Metastatic Liver Carcinoma in the Lung (tissue), 2 donors: ENCODE results near the genes LRRC4, RBM28 and METTL2B.

GRCh38 chr7:127899081-127899805, 132.0 kb downstream of the LRRC4 start:
- PRO-cap, 2 experiments, result no peak in any of the 2 experiments

DNA sequence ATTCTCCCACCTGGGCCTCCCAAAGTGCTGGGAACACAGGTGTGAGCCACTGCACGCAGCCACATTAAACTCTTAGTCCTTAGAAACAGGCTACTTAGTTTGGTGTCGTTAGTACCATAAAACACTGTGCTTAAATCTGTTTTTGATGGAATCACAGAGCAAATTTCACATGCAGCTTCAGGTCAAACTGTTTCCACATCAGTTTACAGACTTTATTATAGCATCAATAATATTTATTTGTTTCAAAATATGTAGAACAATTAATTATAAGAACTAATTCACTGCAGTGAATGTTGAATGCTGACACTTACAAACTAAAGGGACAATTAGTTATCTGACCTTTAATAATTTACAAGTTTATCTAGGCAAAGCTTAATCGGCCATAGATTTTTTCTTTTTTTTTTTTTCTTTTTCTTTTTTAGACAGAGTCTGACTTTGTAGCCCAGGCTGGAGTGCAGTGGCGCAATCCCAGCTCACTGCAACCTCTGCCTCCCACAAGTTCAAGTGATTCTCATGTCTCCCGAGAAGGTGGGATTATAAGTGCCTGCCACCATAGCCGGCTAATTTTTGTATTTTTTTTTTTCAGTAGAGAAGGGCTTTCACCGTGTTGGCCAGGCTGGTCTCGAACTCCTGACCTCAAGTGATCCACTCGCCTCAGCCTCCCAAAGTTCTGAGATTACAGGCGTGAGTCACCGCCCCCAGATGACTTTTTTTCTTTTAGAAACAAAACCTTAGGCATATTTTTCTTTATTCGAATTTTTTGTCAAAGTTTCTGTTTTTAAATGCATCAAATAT, 113.4 kb downstream of the LRRC4 start:
- PRO-cap, 2 experiments, result no peak in any of the 2 experiments

DNA sequence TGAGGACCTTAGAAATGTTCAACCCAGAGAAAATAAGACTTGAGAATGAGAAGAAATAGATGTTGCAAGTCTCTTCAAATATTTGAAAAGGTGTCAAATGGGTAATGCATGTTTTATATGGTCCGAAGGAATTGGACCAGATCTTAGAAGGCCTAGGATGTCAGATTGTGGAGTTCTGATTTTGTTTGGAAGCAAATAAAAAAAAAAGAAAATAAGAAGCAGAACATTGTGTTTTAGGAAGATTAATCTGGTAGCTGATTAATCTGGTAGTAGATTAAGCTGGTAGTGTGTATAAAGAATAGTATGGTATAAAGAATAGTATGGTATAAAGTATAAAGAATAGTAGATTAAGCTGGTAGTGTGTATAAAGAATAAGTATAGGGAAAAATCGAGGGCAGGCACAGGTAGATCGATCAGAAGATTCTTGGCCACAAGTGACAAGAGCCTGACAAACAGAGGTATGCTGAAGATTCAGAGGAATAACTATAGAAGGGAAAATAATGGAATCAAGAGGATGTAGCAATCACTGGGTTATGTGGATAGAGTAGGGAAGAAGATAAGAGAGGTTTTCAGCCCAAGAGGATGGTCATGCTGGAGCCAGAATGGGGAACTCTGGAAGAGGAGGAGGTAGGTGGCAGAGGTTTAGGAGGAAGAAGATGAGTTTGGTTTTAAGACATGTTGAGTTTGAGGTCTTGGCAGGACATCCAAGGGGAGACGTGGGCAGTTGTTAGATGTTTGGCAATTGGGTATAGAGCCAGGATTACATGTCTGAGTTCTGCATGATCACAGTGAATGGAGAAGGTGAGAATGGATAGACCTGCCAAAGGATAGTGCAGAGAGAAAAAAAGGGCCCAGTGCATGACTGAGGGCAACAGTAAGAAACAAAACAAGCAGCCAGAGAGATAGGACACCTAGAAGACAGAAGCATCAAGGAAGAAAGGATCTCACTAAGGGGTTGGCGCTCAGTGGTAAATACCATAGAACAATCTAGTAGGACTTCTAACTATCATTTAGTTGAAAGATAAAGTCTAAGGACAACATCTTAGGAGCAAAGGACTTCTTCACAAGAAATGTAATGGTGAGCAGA, 53.6 kb downstream of the LRRC4 start:
- PRO-cap, 2 experiments, result no peak in any of the 2 experiments

GRCh38 chr7:128003602-128004206, 27.5 kb downstream of the LRRC4 start:
- PRO-cap, 2 experiments, result no peak in any of the 2 experiments

DNA sequence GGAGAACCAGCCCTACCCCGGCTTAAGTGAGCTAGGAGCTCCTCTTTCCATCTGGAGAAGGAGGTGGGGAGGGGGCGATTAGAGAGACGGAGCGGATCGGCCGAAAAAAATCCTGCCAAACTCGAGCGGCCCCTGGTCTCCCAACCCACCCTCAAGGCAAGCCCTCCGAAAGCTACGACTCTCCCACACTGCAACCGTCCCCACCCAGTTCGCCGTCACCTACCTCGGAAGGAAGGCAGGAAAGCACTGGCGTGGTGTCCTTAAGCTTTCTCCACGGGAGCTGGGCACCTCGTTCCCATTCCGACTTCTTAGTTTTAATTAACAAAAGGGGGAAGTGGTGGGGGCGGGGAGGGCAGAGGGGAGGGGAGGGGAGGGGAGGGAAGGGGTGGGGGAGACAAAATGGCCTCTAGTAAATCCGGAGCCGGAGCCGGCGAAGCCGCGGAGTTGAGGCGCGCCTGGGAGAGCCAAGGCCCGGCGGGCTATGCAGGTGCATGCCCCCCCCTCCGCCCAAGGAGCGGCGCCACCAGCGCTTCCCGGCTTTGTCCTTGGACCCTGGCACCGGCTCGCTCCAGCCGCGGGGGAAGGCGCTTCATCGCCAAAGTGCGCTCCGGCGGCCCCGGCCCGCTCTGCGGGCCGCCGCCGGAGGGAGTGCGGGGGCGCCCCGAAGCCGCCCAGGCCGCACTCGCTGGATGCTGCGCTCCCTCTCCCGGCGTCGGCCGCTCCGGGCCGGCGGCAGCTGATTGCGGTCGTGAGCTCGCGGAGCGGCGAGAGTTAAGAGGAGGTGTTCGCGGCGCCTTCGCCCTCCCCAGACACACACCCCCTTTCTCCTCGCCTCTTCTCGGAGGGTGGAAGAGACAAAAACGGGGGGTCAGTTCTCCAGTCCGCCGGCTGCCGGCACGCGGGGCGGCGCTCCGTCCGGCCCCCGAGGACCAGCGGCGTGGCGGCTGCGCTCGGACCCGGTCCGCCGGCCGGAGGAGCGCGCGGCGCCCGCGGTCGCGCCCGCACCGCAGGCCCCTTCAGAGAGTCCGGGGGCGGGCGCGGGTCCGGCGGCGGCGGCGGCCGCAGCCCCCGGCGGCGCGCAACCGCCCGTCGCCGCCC, at the start of gene LRRC4:
LRRC4 (minus strand) TSS at position 748 of the 1,098 bp plus-strand sequence.
- PRO-cap, 2 experiments, result peak in 2 of 2 experiments; most common plus-strand start position 889 of the sequence (in 2); most common minus-strand start position 728 of the sequence (in 1)

- PRO-cap, 2 experiments, result peak in 1 of 2 experiments; most common minus-strand start chr7:128088345 (in 1)
Measured at GRCh38 chr7:128088258-128088531, 57.0 kb upstream of the LRRC4 start.

DNA sequence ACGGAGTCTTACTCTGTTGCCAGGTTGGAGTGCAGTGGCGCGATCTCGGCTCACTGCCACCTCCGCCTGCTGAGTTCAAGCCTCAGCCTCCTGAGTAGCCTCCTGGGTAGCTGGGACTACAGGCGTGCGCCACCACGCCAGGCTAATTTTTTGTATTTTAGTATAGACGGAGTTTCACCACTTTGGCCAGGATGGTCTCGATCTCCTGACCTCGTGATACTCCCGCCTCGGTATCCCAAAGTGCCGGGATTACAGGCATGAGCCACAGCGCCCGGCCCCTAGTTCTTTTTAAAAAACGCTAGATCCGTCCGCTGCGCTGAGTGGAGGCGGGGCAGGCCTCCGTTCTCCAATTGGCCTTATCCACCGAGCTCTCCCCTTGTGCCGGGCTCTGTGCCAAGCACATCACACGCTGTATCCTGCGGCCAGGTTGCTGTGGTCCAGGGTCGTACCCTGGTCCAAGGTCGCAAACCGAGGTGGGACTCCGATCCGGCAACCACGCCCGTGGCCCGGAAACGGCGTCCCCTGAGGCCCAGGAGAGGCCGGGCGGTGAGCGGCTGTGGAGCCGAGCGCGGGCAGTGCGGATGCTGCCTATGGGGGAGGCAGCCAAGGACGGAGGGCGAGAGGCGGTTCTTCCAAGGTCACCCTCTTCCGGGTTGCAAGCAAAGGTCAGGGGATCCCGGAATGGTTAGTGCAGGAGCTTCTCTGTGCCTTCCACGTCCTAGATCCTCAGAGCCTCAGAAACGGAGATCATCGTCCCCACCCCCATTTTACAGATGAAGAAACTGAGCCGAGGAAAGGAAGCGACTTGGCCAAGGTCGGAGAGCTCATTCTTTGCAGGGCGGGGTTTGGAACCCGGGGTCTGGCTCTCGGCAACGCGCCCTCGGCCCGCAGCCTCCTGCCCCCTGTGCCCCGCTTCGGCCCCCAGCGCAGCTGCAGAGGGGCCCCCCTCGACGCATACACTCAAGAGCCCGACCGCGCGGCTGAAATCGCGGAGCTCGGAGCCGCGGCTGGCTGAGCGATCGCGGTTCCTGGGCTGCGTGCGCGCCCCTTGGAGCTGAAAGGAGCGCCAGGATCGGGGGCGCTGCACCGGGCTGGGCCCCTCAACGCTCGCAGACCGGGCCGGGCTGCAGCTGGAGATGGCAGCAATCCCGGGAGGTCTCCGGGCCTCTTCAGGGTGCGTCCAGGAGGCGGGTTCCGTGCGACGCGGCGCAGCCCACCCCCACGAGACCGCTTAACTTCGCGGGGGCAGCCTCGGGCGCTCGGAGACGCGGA, 72.4 kb upstream of the LRRC4 start:
- PRO-cap, 2 experiments, result no peak in any of the 2 experiments

GRCh38 chr7:128135581-128136774, 104.7 kb upstream of the LRRC4 start:
- PRO-cap, 2 experiments, result no peak in any of the 2 experiments

GRCh38 chr7:128201220-128201692, 39.8 kb upstream of the LEP start:
- PRO-cap, 2 experiments, result no peak in any of the 2 experiments

DNA sequence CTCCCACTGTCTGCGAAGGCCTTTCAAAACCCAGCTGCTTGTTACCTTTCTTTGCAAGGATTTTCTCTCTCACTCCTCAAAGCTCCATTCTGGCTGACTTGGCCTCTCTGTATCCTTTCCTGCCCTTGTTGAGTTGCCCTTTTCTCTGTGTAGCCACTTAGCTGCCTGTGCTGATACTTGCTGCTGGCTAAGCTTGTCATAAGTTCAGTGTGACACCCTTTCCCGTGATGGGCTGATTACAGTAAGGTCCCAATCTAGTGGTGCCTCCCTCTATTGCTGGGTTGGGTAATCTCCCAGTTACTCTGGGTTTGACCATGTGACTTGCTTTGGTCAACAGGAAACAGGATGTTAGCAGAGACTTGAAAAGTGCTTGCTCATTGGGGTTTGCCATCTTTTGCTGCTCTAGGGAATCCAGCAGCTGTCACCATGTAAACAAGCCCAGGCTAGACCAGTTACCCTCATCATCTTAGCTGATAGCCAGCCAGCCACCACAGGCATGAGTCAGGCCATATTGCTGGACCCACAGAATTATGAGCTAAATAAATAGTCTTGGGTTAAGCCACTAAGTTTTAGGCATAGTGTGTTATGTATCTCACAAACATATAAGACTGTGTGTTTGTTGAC, 4.2 kb upstream of the LEP start:
- PRO-cap, 2 experiments, result no peak in any of the 2 experiments

- PRO-cap, 2 experiments, result peak in 1 of 2 experiments; most common minus-strand start chr7:128266905 (in 1)
Measured at GRCh38 chr7:128266849-128267809, 26.1 kb downstream of the LEP start.

- PRO-cap, 2 experiments, result peak in 2 of 2 experiments; most common plus-strand start chr7:128344007 (in 1); most common minus-strand start chr7:128343897 (in 2)
Measured at GRCh38 chr7:128343056-128344086, at the start of gene RBM28. Gene RBM28 (minus strand): TSS chr7:128343908.

DNA sequence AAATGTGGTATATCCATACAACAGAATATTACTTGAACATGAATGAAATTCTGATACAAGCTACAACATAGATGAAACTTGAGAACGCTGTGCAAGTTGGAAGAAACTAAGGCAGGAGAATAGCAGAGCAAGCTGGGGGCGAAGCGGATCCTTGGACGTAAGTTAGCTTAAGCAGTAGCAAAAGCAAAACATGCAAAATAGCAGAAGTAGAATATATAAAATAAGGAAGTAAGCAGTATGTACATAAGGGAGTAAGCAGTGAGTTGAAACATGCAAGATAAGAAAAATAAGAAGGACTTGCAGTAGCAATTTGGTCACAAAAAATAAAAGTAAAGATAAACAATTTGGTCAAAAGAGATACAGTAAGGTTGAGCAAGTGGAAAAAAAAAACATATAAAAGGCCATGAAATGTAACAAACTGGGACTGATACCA, 18.0 kb upstream of the HILPDA start:
- PRO-cap, 2 experiments, result peak in 1 of 2 experiments; most common minus-strand start position 164 of the sequence (in 1)

DNA sequence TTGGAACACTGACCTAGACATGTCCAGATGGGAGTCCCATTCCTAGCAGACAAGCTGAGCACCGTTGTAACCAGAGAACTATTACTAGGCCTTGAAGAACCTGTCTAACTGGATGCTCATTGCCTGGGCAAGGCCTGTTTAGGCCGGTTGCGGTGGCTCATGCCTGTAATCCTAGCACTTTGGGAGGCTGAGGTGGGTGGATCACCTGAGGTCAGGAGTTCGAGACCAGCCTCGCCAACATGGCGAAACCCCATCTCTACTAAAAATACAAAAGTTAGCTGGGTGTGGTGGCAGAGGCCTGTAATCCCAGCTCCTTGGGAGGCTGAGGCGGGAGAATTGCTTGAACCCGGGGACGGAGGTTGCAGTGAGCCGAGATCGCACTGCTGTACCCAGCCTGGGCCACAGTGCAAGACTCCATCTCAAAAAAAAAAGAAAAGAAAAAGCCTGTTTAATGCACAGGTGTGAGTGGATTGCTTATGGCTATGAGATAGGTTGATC, 1.9 kb downstream of the HILPDA start:
- PRO-cap, 2 experiments, result no peak in any of the 2 experiments

- PRO-cap, 2 experiments, result peak in 2 of 2 experiments; most common plus-strand start chr7:128476818 (in 1); most common minus-strand start chr7:128476698 (in 2)
Measured at GRCh38 chr7:128476356-128477182, at the start of gene METTL2B. Gene METTL2B (plus strand): TSS chr7:128476748.

- PRO-cap, 2 experiments, result no peak in any of the 2 experiments
Measured at GRCh38 chr7:128533352-128534177, 57.0 kb downstream of the METTL2B start.

GRCh38 chr7:128708784-128709221, 6.4 kb upstream of the GARIN1B start:
- PRO-cap, 2 experiments, result no peak in any of the 2 experiments

DNA sequence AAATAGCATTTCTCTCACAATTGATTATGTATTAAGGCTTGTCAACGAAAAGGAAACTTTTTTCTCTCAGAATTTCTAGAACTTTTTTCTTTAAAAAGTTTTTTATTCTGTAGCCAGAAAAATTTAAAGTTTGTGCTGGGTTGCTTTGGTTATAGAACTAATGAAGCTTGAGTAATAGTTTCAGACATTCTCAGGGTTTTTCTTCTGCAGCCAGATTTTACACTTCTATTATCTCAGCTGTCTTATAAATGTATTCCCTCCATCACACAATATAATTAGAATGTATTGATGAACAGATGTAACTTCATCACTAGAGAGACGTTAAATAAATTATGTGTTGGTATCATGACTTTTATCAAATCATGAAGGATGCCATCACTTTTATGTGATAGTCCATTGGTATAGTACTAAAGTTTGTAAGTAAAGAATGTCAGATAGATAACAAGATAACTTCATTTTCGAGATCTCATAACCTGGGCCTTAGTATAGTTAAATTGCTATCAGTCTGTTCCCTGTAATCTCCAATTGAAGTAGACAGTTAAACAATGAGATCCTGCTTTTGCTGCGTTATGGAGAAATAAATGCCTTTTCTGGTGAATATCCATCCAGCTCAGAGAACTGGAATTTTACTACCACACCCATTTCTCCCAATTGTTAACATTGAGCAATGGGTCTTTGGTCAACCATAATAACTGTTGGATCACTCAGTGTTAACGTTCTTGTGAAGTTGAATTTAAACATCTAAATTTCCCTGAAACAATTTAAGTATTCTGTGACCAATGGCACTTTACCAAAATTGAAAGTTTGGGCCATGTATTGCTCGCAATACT, 2.8 kb downstream of the CALU start:
- PRO-cap, 2 experiments, result no peak in any of the 2 experiments

DNA sequence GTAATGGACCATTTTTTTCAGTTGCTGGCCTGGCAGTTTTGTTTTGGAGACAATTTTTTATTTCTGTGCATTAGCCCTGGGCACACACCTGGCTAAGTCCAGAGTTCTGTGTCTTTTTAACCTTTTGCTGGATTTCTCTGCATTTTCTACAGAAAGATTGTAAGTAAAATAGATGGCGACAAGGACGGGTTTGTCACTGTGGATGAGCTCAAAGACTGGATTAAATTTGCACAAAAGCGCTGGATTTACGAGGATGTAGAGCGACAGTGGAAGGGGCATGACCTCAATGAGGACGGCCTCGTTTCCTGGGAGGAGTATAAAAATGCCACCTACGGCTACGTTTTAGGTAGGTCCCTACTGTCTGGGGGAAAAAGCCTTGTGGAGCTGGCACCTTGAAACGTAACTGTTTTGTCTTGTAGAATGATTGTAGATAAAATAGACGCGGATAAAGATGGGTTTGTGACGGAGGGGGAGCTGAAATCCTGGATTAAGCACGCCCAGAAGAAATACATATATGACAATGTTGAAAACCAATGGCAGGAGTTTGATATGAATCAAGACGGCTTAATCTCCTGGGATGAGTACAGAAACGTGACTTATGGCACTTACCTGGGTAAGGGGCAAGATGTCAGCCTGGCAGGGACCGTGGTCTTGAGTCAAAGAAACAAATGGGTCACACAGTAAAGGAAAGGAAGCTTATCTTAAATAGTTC, 15.1 kb downstream of the CALU start:
- PRO-cap, 2 experiments, result no peak in any of the 2 experiments

- PRO-cap, 2 experiments, result no peak in any of the 2 experiments
Measured at GRCh38 chr7:128841788-128842493, 11.7 kb downstream of the FLNC start.